Measurements from ENCODE around the gene MRPS26.

DNA sequence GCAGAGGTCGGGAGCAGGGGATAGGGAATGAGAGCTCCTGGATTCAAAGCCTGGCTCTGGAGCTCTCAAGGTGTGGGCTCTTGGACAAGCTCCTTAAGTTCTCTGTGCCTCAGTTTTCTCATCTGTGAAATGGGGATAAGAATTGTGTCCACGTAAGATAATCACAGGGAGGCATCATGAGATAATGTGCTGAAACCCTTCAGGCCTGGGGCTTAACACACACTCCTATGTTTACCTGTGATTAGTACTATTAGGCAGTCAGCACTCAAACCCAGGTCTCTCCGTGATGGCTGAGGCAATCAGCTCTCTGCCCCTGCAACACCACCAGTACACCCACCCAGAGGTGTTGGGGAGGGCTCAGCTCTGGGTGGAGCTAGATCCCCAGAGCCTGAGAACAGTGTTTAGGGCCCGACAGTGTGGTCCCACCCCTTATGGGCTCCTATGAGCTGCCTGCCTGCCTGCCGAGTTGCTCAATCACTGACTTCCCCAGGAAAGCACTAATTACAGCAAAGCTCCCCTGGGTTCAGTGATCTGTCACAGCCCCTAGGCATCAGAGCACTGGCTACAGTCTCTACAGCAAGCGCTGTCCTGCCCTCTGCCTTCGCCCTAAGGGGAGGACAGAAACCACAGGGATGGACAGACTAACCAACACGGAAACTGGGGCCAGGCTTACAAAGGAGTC lies 6.2 kb upstream of the SIRPA start:
- PRO-cap = no peak

GRCh38 chr20:1897530-1898080 lies 2.4 kb downstream of the SIRPA start:
- PRO-cap = unidirectional peak, minus-strand start at chr20:1897660

- PRO-cap = no peak
Observed at GRCh38 chr20:1915344-1915678, 20.1 kb downstream of the SIRPA start.

DNA sequence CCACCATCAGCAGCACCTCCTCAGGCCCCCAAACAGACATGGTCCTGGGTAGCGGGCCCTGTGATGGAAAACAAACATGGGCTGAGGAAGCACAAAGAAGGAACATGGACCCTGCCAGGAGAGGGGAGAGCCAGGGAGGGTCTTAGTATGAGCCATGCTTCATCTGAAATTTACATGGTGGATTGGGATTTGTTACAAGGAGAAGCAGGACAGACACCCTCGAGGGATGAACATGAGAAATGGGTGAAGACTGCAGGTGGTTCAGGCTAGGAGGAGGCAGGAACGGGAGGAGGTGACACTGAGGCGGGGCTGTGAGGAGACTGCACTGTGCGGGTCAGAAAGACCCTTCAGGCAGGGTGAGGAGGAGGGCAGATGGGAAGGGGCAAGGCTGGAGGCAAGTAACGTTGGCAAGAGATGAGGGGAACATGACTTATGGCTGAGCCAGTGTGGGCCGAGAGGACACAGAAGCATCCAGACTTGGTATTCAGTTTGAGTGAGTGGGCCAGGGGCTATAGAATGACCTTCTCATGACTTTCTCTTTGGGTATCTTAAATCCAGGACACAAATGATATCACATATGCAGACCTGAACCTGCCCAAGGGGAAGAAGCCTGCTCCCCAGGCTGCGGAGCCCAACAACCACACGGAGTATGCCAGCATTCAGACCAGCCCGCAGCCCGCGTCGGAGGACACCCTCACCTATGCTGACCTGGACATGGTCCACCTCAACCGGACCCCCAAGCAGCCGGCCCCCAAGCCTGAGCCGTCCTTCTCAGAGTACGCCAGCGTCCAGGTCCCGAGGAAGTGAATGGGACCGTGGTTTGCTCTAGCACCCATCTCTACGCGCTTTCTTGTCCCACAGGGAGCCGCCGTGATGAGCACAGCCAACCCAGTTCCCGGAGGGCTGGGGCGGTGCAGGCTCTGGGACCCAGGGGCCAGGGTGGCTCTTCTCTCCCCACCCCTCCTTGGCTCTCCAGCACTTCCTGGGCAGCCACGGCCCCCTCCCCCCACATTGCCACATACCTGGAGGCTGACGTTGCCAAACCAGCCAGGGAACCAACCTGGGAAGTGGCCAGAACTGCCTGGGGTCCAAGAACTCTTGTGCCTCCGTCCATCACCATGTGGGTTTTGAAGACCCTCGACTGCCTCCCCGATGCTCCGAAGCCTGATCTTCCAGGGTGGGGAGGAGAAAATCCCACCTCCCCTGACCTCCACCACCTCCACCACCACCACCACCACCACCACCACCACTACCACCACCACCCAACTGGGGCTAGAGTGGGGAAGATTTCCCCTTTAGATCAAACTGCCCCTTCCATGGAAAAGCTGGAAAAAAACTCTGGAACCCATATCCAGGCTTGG lies 42.0 kb downstream of the SIRPA start:
- PRO-cap = no peak

GRCh38 chr20:1965383-1966099 lies 28.3 kb downstream of the PDYN start:
- PRO-cap = no peak

GRCh38 chr20:2218075-2218657 lies 77.6 kb upstream of the TGM3 start:
- PRO-cap = no peak

GRCh38 chr20:2751435-2751869 lies 49.0 kb downstream of the CPXM1 start:
- PRO-cap = no peak

GRCh38 chr20:2759285-2759996 lies 41.0 kb downstream of the CPXM1 start:
- PRO-cap = no peak

DNA sequence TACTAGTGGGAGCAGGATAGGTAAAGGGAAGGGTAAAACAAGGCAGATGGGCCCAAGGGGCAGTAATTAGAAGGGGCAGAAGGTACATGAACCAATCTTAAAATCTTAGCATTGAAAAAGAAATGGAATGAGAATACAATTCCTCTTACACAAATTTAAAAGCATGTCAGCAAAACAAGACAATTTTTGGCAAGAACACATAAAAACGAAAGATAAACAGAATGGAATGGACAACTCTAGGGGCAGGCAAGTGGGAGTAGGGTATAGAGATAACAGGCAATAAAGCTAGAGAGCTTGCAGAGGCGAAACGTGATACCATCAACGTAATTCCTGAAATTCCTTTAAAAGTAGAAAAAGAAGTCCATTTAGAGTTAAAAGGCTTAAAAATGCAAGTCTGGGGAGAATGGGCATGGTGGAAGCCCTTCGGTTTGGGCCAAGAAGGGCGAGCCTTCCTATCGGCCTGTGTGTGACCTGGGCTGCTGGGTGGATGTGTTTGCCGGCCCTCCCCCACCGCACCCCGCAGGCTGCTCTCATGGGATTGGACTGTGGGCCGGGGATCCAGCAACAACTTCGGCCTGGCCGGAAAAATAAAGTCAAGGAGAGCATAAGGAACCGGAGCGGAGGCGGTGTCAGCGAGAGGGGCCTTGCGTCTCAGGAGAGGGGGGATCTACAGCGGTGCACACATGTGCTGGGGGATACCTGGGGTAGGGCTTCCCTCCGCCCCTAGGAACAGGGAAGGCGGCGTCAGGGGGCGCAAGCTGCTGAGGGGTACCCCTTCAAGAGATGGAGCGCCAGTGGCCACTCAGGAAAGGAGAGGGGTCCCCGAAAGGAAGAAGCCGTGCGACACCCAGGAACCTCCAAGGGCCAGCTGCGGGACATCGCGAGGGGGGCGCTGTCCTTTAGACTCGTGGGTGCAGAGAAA lies 4.1 kb downstream of the TMEM239 start:
- PRO-cap = no peak

GRCh38 chr20:2840905-2841692 lies 554 bp downstream of the VPS16 start:
- PRO-cap = no peak

- PRO-cap = no peak
Observed at GRCh38 chr20:2872145-2873233, 792 bp upstream of the PTPRA start.

DNA sequence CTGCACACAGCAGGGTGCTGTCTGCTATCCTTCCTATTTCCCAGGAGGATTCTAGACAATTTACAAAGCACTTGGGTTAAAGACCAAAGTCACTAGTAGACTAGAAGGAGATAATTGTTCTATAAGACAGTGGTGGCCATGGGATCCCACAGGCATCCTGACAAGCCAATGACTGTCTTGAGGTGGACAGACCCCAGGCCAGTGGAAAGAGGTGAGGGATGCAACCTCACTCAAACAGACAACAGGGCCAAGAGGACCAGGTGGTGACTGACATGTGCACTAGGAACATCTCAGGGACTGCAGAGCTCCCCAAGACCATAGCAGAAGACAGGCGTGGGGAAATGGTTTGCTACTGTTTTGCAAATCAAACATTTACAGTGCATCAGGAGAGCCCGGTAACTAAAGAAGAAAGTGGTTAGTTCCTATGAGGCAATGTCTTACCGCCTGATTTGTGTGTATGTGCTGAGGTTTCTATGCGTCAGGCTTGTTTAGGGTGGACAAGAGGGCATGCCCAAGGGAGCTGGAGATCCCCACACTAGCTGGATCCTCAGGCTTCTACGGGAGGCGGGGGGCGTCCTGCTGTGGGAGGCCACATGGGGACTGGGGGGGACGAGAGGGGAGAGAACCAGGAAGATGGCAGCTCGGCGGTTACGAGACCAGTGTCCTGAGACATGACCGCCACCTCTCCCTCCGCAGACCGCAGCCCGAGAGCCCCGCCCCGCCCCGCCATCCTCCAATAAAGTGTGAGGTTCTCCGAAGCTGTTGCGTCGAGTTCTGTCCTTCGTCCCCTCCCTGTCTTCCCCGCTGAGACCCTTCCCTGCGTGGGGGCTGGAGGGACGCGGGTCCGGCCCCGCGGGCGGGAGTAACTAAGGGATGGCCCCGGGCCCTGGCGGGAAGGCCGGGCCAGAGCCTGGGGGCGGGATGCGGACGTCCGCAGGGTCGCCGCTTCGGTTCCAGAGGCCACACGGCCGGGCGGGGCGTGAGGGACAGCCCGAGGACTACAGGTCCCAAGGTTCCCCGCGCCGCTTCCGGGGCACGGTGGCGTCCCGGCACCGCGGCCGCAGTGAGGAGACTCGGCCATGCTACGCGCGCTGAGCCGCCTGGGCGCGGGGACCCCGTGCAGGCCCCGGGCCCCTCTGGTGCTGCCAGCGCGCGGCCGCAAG lies at the start of gene MRPS26:
Gene MRPS26, plus strand, starts transcription at position 1,063 of the 1,163 bp plus-strand sequence.
- PRO-cap = bidirectional peak, plus-strand start at position 1,063 of the sequence, minus-strand start at position 666 of the sequence

GRCh38 chr20:3117785-3118291 lies 33.3 kb upstream of the AVP start:
- PRO-cap = no peak

GRCh38 chr20:3157247-3157882 lies 2.3 kb downstream of the FASTKD5 start:
- PRO-cap = no peak

- PRO-cap = unidirectional peak, minus-strand start at chr20:3174380
Observed at GRCh38 chr20:3174231-3174648, 891 bp upstream of the LZTS3 start.

- PRO-cap = no peak
Observed at GRCh38 chr20:3209879-3210369, 626 bp downstream of the ITPA start.

- PRO-cap = no peak
Observed at GRCh38 chr20:3212514-3212966, 3.2 kb downstream of the ITPA start.

GRCh38 chr20:3223286-3223485 lies 13.9 kb downstream of the ITPA start:
- PRO-cap = no peak

DNA sequence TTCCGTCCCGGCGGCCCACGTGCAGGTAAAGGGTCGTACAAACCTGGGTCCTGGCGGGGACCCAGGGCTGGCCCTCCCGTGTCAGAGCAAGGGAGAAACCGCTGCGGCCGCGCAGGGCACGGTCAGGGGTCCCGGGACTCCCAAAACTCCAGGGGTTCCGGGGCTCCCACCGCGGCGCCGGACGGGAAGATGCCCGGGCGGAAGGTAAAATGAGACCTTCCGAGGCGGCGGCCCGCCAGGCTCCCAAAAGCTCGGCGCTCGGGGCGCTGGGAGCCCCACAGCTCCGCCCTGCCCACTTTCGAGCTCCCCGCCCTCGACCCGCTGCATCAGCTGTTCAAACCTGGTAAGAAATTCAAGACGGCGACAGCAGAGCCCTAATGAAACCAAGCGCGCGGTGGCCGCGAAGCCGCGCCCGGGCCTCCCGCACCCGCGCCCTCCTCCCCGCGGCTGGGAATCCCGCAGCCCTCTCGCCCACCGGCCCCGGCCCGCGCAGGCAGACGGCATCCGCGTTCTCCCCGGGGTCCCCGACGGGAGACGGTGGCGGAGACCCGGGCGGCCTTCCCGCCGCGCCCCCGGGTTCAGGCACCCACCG lies 389 bp downstream of the SLC4A11 start:
- PRO-cap = no peak

GRCh38 chr20:3239337-3240369 lies 663 bp upstream of the SLC4A11 start:
- PRO-cap = no peak